Occipital lobe (tissue), 2 donors: Measurements from ENCODE around the gene FRAS1.

GRCh38 chr4:77072184-77072858 lies 3.5 kb downstream of the CCNI start:
- RAMPAGE, long total RNA = no peak

DNA sequence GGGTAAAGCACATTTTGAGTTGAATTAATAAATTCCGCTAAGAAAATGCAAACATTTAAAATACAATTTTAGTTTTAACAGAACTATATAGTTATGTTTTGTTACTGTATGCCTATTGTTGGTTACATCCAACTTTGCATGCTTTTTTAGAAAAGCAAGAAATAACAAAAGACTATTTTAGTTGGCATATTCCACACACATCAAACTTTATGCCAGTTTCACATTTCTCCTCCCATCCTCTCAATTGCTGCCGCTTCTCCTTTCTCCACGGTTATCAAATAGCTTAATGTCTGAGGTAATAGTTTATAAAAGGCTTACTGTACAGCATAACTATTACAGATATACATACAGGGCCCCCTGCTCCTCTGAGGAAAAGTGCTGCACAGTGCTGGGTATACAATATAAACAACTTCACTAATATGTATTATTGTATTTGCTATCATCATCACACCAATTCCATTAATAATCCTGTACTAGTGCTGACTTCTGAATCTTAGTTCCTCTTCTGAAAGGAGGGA lies 2.7 kb downstream of the CCNI start:
- RAMPAGE, long total RNA = no peak

GRCh38 chr4:77073511-77074328 lies 2.1 kb downstream of the CCNI start:
- RAMPAGE, long total RNA = no peak

- RAMPAGE, long total RNA = no peak
Observed at GRCh38 chr4:77104600-77105500, 29.1 kb upstream of the CCNI start.

GRCh38 chr4:77332559-77333111 lies 175.6 kb downstream of the CCNG2 start:
- RAMPAGE, long total RNA = no peak

DNA sequence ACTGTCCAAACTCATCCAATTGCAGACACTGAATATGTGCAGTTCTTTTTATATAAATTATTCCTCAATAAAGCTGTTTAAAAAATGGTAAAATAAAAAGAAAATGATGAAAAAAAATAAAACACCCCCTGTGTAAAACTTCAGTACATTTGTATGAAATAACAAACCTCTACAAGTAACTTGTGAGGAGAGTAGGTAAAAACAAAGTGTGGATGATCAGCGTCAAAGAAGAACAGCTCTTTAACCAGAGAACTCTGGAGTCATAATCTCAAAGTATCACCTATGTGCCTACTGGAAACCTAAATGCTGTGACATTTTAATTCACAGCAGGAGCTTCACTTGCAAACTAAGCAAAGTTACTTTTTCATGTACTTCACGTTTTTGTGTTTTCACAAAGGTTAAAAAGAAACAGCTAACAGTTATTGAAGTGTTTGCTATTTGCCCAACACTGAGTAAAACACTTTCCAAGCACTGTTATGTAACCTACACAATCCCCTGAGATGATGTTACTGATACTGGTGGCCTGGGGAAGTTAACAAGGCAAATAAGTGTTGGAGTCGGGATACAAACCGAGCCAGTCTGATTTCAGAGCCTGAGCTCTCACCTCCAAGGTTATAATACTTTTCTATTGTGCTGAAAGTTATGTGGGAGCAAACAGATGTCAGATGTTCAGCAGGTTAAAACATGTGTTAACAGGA lies 4.2 kb upstream of the CXCL13 start:
- RAMPAGE, long total RNA = no peak

DNA sequence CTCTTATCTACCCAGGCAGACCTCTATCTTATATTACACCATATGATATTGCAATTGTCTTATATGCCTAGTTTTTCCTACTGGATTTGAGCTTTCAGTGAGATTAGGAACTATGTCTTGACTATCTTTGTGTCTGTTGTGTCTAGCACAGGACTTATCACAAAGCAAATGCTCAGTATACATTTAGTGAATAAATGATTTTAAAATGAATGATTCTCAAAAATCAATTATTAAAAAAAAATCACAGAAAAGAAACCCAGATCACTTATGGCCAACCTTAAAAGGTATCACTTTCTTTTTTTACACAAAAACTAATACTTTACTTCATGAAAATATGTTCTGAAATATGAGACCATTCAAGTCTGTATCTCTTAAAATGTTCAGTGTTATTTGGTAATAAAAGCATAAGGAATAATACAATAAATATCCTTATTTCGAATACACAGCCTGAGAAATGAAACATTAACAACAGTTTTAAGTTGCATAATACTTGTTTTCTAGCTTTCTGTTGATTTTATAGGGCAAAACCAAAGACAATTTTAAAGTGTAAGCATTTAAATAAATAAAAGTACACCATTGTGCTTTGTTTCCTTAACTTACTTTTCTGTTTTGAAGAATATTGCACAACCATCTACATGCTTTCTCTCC lies 77.5 kb downstream of the CNOT6L start:
- RAMPAGE, long total RNA = no peak

DNA sequence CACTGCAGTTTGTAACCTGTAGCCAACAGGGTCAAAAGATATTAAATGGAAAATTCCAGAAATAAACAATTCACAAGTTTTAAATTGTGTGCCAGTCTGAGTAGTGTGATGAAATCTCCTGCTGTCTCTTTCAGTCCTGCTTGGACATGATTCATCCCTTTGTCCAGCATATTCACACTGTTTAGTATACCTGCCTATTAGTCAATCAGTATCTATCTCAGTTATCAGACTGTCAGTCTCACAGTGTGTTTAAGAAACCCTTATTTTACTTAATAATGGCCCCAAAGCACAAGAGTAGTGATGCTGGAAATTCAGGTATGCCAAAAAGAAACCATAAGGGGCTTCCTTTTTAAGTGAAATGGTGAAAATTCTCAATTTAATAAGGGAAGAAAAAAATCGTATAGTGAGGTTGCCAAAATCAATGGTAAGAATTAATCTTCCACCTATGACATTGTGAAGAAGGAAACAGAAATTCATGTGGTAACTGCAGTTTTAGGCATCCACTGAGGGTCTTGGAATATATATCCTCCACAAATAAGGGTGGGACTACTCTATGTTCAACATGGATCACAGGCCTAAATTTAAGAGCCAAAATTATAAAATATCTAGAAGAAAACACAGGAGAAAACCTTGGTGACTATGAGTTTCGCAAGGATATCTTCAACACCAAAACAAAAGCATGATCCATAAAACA lies 21.7 kb downstream of the CNOT6L start:
- RAMPAGE, long total RNA = no peak

- RAMPAGE, long total RNA = no peak
Observed at GRCh38 chr4:77811768-77812172, 7.4 kb downstream of the CNOT6L start.

- RAMPAGE, long total RNA = no peak
Observed at GRCh38 chr4:77843288-77843992, 19.2 kb upstream of the MRPL1 start.

DNA sequence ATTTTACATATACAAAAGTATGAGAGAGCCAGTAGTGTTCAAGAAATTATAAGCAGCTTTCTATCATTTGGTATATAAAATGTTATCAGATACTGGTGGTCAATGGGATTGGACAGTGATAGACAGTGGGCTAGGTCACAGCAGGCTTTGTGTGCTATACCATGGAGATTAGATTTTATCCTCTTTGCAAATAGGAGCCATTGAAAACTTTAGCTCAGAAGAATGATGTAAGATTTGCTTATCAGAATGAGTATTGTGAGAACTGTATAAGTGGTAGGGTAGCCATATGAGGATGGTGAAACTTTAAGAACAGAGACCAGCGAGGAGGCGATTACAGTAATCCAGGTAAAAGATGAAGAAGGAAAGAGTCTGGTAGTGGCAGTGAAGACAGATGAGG lies 37.9 kb downstream of the MRPL1 start:
- RAMPAGE, long total RNA = no peak

DNA sequence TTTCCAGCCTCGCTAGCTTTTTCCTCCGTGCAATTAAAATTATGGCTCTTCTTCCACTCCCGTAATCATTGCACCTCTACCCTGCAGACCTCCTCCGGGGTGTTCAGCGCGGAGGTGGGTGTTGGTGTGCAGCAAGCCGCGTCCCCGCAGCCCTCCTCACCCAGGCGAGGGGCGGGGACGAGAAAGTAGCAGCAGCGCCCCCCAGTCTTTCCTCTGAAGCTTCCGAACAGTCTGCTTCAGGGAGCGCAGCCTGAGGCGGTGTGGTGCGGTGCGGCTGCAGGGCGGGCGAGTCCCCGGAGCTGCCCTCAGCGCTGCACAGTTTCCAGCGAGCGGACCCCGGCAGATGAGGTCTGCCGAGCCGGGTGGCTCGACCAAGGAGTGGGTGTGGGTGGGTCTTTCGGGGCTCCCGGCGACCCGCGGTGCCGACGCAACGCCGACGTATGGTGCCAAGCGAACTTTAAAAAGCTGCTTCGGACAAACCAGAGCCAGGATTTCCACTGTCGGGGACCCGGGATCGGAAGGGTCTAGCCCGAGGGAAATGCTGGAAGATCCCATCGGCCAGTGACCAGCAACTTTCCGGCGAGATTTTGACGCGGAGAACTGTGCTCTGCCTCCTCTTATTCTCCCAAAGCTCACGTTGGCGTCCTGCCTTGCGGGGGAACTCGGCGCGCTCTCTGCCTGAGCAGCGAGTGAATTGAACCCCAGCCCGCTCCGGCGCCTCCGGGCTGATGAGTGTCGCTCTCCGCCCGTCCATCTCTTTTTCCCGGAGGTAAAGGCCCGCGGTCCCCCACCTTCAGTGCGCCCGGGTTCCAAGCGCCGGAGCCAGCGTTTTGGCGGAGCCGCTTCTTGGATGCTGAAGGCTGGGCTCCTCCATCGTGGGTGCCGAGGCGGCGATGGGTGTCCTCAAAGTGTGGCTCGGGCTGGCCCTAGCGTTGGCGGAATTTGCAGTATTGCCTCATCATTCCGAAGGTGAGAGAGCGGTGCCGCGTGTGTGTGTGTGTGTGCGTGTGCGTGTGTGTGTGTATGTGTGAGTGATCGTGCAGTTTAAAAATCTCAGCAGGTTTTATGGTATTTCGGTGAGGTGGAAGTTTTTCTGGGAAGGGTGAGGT lies at the start of gene FRAS1:
Gene FRAS1 (plus strand): TSS at position 207 of the 1,109 bp plus-strand sequence.
- RAMPAGE, long total RNA = no peak

DNA sequence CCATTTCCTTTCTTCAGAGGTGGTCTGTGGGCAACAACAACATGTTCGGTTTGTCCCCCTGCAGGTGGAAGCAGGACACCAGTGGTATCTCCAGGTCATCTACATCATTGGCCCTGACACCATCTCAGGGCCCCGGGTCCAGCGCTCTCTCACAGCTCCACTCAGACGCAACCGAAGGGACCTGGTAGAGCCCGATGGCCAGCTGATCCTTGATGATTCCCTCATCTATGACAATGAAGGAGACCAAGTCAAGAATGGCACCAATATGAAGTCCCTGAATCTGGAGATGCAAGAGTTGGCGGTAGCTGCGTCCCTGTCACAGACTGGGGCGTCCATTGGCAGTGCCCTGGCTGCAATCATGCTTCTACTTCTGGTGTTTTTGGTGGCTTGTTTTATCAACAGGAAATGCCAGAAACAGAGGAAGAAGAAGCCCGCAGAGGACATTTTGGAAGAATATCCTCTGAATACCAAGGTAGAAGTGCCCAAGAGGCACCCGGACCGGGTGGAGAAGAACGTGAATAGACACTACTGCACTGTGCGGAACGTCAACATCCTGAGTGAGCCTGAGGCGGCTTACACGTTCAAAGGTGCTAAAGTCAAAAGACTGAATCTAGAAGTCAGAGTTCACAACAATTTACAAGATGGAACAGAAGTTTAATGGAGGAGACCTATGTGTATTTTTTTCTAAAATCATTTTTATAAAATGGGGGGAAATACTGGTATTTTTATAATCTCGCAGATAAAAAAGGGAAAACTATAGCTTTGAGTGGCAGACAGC lies 10.9 kb upstream of the ANXA3 start:
- RAMPAGE, long total RNA = no peak

DNA sequence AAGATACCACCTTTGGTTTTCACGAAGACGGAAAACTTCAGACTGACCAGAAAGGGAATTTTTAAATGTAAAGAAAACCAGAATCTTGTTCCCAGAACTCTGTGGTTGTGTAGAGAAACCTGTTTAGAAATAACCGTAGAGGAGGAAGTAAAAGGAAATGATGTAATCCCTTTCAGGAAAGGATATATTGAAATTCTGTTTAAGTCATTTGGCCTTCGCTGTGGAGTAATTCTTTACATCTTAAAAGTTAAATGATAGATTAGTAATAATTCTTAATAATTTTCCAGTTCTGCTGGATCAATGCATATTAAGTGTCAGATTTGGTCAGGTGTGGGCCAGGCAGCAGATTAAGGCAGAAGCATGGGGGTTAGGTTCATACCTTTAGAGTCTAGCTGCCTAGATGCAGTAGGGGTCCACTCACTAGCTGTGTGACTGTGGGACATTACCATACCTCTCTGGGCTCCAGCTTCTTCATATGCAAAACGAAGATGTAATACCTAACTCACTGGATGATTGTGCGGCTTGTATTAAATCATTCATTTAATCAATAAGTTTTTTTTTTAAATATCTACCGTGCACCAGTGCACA lies 1.3 kb downstream of the ANXA3 start:
- RAMPAGE, long total RNA = no peak

GRCh38 chr4:78561314-78562214 lies 10.0 kb downstream of the ANXA3 start:
- RAMPAGE, long total RNA = no peak

DNA sequence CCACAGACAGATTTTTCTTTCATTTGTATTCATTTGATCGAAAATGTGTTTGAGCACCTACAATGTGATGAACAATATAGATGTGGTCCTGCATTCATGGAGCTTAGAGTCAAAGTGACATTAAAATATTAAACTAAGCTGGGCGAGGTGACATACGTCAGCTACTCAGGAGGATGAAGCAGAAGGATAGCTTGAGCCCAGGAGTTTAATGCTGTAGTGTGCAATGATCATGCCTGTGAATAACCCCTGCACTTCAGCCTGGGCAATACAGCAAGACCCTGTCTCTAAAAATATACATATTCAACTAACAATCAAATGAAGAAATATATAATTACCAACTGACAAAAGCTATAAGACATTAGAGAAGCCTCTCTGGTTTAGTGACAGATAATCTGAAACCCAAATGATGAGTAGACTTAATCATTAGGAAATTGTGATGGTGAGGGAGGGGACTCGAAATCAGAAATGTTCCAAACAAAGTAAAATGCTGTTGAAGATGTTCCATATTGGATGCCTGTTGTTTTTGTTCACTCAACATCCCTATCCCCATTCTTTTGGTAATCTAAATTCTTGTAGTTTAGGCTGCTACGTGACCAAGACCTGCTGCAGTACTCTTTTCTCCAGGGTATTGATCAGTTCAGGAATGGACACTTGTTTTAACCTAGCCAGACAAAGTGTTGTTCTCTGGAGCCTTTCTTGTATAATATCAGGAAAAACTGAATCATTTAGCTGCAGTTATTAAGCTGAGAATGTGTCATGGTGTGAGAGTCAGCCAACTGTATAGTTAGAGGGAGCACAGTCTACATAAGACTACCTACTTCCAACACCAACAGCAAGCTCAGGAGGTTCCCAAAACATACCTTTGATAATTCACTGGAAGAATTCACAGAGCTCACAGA lies 76.9 kb downstream of the ANXA3 start:
- RAMPAGE, long total RNA = no peak

GRCh38 chr4:78633943-78634641 lies 82.5 kb downstream of the ANXA3 start:
- RAMPAGE, long total RNA = no peak

- RAMPAGE, long total RNA = no peak
Observed at GRCh38 chr4:78749984-78750503, 26.1 kb upstream of the BMP2K start.

DNA sequence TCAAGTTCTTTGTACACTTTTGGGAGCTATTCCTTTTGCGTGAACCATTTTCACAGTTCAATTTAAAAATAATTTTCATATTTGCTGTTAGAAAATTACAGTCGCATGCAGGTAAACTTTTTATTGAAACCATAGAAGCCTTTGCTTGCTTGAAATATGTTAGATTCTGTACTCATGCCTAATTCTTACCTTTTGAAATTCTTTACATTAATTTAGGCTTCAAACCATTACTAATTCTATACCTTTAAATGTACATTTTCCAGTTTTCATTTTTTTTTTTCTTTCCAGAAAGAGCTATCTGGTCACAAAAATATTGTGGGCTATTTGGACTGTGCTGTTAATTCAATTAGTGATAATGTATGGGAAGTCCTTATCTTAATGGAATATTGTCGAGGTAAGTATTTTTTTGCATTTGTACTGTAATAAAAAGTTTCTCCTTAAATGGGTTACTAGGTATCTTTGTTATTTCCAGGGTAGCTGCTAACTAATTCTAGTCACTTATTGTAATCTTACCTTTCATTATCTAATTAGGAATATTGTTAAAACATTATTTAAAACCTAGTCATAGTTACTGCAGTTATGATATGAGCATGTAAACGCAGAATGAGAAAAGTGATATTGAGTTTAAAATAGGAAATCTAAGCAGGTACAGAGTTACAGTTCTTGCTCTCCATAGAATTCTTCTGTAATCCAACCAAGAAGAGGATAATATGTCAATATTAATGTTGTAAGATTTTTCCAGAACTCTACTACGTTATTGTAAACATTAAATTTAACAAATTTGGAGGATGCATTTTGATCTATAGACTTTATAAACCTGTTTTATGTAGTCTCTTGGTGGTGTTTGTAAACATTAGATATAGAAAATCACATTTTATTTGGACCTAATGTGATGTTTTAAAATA lies 57.4 kb downstream of the BMP2K start:
- RAMPAGE, long total RNA = no peak

GRCh38 chr4:78873100-78873683 lies 66.0 kb downstream of the PAQR3 start:
- RAMPAGE, long total RNA = no peak